ENCODE results near the genes FOXP4, PGC and C6orf132.

DNA sequence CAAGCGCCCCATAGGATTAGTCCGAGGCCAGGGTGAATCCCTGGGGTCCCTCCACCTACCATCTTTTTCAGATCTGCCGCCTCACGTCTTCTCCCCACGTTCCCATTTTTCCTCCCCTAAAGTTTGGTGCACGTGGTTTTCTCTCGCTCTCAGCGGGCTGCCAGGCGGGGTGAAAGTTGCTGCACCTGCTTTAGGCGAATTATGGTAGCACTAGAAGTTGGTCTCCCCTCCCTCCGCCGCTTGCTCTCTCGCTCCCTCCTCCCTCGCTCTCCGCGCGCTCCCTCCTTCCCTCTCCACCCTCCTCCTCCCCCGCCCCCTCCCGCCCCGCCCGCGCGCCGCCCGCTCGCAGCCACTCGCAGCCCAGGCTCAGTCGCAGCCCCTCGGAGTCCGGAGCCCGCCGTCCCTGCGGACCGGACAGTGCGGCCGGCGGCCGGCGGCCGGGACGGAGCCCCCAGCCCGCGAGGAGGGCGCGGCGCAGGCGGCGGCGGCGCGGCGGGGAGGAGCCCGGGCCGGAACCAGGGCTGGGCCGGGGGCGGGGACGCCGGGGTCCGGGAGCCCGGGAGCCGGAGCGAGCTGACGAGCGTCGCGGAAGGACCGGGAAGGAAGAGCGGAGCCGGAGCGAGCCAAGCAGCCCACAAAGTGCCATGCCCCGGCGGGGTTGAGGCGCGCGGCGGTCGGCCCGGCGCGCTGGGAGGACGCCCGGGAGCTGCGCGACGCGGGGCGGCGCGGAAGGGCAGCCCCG lies at the start of gene FOXP4:
Gene FOXP4 (plus strand): TSS at position 352 of the 742 bp plus-strand sequence.
- RAMPAGE, long total RNA: no peak
- RRBS: 2% methylated on average over 24 of the region's 90 CpGs

- RAMPAGE, long total RNA: no peak
- RRBS: 1% methylated on average over 16 of the region's 42 CpGs
Measured at GRCh38 chr6:41546871-41547217, 663 bp downstream of the FOXP4 start.

- RAMPAGE, long total RNA: no peak
- RRBS: no CpG with 5 or more reads among the region's 18 CpGs
Measured at GRCh38 chr6:41712434-41713503, 22.6 kb downstream of the TFEB start.

DNA sequence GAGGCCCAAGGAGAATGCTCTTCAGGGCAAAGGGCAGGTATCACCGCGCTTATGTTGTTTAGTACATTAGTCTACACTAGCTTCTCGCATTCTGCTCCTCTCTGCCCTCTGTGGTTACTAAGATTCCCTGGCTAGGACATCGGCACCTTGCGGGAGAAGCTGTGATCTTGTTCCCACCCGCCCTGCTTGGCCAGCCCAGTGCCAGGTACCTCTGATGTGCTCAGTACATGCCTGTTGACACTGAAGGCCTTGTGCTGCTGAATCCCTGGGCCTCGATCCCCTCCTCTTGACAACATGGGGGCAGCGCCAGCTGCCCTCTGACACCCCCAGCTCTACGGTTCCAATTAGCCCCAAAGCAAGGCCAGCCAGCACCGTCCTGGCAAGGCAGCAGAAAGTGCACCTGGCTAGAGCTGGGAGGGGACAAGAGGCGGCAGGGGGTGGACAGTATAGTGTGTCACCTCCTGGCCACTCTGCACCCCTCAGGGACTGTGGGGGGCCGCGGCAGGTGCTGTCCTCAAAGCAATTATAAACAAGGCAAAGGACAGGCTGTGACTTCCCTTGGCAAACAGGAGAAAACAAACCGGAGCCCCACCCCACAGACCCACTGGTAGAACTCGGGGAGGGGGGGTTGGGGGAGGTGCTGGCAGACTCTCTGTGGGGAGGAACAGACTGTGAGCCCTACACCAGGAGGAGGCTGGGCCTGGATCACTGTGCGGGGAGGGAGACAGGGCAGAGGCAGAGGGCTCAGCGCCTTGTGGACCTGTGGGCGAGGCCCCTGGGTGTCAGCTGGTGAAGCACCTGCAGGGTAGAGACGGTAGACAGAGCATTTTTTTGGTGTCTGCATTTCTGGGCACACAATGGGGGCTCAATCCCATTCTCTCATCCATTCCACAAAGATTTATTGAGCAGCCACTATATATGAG lies 7.1 kb downstream of the TFEB start:
- RAMPAGE, long total RNA: no peak
- RRBS: no CpG with 5 or more reads among the region's 19 CpGs

DNA sequence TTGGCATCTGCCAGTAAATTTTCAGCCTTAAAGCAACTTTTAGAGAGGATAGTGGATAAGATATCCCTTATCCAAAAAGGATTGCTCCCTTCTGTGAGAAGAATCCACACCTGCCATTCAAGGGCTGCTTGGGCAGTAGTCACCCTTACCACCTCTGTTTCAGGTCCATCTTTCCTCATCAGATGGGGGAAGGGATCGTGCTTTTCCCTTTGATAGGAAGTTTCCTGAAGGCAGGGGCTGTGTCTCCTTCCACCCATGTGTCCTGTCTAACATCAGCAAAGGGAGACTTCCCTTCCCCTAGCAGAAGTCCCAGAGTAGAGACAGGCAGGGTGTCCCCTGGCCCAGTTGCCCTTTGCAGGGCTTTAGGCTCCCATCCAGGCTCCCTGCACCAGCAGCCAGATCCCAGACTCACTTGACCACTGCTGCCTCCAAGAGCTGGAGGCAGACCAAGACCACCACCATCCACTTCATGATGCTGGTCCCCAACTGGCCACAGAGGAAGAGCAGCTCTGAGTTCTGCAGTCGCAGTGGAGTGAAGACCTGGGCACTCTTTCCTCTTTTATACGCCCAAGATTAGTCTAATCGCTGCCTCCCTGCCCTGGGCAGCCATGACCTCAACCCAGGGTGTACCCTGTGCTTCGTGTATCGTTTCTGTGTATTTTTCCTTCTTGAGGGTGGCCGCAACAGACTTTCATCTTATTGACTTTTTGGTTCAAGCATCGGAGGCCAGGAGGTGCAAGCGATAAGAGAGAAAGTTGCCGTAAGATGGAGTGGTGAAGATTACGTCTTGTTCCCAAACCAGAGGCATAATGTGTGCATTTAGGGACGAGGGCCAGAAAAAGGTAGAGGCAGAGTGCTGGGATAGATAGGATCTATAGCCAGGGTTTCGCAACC lies at the start of gene PGC:
Gene PGC (minus strand): TSS at position 534 of the 894 bp plus-strand sequence.
- RAMPAGE, long total RNA: no peak
- RRBS: no CpG with 5 or more reads among the region's 13 CpGs

- RAMPAGE, long total RNA: no peak
- RRBS: no CpG with 5 or more reads among the region's 7 CpGs
Measured at GRCh38 chr6:41758322-41758775, 11.2 kb upstream of the PGC start.

- RAMPAGE, long total RNA: no peak
- RRBS: no CpG with 5 or more reads among the region's 3 CpGs
Measured at GRCh38 chr6:41781214-41781725, 688 bp downstream of the PRICKLE4 start.

DNA sequence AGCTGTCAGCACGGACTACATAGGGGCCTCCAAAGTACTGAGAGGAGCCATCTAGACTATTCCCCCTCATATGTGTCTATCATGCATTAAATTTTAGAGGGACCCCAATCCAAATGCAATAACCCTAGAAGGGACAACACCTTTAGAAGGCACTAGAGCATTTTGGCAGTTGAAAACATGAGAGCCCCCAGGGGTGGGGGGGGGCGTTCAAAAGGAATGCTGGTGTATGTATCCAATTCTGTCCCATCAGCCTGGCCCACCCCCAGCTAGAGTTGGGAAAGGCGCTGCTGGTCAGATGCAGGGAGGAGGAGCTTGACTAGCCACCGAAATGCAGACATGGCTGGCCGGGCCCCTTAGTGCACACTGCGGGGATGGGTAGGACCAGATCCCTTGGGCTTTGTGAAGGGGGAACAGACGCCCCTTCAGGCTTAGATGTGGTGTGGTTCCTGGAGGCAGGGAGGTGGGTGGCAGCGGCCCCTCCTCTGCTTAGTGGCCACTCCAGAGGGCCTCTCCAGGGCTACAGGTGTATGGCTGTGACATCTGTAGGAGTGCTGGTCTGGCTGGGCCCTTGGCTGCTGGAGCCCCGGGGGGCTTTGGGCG lies 6.1 kb downstream of the CCND3 start:
- RAMPAGE, long total RNA: no peak
- RRBS: no CpG with 5 or more reads among the region's 10 CpGs

DNA sequence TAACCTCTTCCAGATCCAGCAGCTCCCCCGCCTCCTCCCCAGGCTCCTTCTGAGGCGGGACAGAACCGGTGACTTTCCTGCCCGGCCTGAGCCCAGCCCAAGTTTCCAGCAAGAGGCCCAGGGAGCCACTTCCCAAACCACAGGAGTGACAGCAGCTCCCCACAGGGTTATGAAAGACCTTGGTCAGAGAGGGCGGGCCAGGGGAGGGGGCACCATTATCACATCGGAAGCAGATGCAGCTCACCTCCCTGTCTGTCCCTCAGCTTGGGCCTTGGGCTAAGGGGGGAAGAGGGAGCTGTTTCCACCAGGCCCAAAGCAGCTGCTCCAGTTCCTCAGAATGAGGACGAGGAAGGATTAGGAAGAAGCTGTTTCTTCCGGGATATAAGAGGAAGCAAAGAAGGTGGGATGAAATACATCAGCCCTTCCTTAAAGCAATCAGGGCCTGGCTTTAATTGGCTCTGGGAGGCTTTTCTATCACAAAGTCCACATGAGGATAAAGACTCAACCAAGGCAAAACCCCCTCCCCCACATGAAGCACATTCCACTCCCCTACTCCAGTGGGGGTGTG lies 2.1 kb downstream of the CCND3 start:
- RAMPAGE, long total RNA: no peak
- RRBS: no CpG with 5 or more reads among the region's 8 CpGs

GRCh38 chr6:42046552-42047279 lies 3.6 kb upstream of the TAF8 start:
- RAMPAGE, long total RNA: no peak
- RRBS: no CpG with 5 or more reads among the region's 11 CpGs

DNA sequence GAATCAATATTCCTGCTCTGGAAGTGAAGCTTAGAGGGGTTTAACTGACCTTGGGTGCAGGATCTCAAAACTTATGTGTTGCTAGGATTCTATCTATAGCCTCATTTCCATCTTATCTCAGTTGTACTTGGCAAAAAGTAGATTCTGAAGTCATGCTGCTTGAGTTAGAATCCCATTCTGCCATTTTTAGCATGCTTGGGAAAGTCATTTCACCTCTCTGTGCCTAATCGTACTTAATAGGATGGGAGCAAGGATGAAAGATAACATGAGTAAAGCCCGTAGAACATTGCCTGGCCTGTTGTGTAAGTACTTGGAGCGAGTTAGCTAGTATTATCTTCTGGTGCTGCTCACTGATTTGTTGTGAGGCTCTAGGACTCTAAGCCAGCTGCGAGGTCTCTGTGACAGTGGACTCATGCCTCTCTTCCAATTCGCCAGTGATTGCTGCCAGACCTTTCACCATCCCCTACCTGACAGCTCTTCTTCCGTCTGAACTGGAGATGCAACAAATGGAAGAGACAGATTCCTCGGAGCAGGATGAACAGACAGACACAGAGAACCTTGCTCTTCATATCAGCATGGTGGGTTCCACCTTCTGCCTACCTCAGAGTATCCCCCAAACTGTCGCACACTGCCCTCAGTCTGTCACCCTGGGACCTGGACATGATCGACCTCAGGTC lies 17.8 kb downstream of the TAF8 start:
- RAMPAGE, long total RNA: no peak
- RRBS: no CpG with 5 or more reads among the region's 9 CpGs

DNA sequence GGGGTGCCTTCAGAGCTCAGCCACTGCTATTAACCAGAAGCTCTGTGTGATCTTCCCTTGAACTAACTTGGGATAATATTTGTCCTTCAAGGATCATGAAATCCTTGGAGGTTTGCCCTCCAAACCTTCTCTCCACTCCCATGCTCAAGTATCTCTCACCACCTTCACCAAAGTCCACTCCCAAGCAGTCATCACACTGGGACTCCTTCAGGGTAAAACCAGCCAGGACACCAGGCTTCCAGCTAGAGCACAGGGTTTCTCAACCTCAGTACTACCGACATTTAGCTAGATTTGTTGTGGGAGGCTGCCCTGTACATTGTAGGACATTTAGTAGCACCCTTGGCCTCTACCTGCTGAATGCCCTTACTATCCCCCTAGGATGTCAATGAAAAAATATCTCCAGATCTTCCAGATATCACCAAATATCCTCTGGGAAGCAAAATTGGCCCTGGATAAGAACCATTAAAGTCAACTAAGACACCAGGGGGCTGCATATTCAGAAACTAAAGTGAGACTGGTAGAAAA lies 42.6 kb downstream of the TAF8 start:
- RAMPAGE, long total RNA: no peak
- RRBS: no CpG with 5 or more reads among the region's 1 CpG

DNA sequence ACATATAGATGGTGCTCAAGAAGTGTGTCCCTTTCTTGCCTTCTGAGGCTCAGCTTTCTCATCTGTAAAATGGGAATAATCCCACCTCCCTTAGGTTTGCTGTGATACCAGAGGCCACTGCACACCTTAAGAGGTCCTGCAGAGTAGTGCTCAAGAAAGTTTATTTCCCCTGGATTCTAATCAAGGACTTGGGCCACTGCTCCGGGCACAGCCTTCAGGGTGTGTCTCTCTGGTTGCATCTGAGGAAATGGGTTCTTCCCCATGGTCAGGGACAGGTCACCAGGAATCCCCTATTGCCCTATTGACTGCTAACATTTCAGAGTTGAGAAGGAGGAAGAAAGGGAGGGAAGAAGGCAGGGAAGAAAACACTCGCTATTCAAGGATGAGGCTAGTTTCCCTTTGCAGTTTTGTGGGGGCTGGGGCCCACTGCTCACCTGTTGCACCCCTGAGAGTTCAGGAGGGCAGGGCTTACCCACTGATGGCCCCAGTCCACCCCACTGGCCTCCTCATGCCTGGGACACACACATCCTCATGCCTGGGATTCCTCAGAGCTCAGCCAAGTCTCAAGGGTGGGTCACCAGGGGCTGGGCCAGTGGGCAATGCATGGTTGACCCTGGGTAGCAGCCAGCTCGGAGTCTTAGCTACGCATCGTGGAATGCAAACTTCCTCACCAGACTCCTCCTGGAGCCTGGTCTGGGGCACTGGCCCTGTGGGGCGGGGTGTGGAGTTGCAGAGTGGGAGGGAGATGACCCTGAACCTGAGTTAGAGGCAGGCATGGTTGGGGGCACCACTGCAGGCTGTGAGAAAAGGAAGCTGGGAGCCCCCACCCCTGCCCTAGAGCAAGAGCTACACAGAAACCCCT lies 21.2 kb downstream of the C6orf132 start:
- RAMPAGE, long total RNA: no peak
- RRBS: no CpG with 5 or more reads among the region's 6 CpGs

GRCh38 chr6:42142061-42143160 lies at the start of gene C6orf132:
Gene C6orf132 (minus strand): TSS chr6:42142620.
- RAMPAGE, long total RNA: no peak
- RRBS: 5% methylated on average over 37 of the region's 76 CpGs

GRCh38 chr6:42145571-42145942 lies 3.1 kb upstream of the C6orf132 start:
- RAMPAGE, long total RNA: no peak
- RRBS: no CpG with 5 or more reads among the region's 8 CpGs

DNA sequence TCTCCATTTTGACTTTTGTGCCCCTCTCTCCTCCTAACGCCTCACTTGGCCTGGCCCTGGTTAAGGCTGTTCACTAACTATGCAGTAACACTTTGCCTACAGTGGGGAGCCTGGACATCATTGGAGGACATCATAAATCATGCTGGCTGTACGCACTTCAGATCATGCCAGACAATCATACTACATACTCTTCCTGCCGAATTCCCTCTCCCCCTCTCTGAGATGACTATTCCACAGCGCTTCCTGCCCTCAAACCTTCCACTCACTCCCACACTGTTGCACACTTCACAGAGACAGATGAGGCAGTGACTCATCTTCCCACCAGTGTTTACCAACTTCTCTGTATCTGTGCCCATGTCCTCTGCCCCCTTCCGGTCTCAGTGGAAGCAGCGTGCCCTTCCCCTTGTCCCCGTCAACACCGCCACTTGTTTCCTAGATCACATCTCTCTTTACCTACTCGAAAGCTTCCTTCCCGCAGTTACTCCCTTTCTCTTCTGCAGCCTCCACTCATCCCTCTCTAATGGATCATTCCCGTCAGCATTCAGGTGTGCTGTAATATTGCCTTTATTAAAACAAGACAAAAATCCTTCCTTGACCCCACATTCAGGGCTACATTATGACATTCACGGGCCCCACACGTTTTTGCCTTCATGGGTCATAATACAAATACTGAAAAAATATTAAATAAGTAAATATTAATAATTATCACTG lies 3.3 kb upstream of the GUCA1B start:
- RAMPAGE, long total RNA: no peak
- RRBS: no CpG with 5 or more reads among the region's 13 CpGs

DNA sequence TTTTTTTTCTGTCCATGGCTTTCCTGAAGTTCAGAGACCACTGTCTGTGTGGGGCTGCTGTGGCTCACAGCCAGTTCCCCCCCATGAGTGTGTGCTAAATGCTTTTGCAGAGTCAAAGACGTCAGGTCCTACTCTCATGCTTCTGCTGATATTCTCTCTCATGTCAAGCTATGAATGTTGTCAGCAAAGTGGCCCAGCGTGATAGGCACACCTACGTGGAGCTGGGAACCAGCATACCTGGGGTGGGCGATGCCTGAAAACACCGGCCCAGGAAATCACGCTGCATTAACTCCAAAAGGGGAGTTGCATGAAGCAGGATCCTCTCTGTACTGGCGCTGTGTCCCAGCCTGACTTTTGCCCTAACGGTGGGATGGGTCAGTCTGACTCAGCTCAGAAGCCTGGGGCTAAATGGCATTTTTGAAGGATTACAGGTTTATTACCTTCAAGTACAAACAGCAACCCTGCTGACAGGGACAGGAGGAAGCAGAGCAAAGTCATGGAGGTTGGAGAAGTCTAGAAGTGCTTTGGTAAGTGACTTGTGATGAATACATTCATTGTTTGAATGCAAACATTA lies 9.0 kb upstream of the MRPS10 start:
- RAMPAGE, long total RNA: no peak
- RRBS: no CpG with 5 or more reads among the region's 8 CpGs

DNA sequence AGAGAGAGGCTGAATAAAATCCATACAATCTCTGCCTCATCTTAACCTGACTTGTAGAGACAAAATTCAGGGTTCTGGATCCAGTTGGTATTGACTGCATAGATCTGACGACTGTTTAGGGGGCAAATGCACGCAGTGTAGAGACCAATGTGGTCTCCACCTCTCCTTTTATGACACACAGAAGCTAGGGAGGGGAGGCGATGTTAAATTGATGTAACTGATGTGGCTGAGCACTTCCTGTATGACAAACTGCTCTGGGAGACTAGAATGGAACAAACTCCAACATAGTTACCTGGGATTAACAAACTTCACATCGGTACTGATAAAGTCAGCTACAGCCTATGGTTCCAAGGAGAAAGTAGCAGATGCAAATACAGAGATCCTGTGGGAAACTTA lies 60.4 kb upstream of the MRPS10 start:
- RAMPAGE, long total RNA: no peak
- RRBS: no CpG with 5 or more reads among the region's 4 CpGs

GRCh38 chr6:42443685-42444099 lies 8.0 kb downstream of the TRERF1 start:
- RAMPAGE, long total RNA: no peak
- RRBS: no CpG with 5 or more reads among the region's 8 CpGs

DNA sequence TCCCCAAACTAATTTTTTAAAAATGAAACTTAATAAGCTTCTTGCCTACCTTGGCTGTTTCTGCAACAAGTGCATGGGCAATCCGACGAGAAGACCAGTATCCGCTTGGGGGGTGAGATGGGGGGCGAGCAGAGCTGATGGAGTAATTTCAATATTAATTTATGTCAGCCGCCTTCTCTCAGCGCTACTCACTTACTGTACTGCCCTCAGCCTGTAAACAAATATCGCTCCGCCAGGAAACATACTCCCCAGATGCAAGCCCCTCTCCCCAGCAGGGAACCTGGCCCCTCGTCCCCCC lies 649 bp downstream of the TRERF1 start:
- RAMPAGE, long total RNA: no peak
- RRBS: no CpG with 5 or more reads among the region's 9 CpGs